ENCODE results near the genes TNFSF14 and MCOLN1.

- PRO-cap, result no peak
These were observed 8.3 kb upstream of the SLC25A41 start for GRCh38 chr19:6441754-6442396.

- PRO-cap, result no peak
These were observed 767 bp upstream of the SLC25A23 start for GRCh38 chr19:6460065-6461053.

GRCh38 chr19:6467324-6468151 lies 3.5 kb downstream of the CRB3 start:
- PRO-cap, result no peak

GRCh38 chr19:6654459-6654812 lies 15.5 kb downstream of the TNFSF14 start:
- PRO-cap, result no peak

GRCh38 chr19:6669950-6670534 lies at the start of gene TNFSF14:
TSS of gene TNFSF14 (minus strand) at chr19:6670160.
- PRO-cap, result no peak

GRCh38 chr19:6681921-6682536 lies 12.1 kb upstream of the TNFSF14 start:
- PRO-cap, result no peak

GRCh38 chr19:6721460-6722226 lies 1.2 kb upstream of the C3 start:
- PRO-cap, result no peak

GRCh38 chr19:6766451-6766869 lies 775 bp downstream of the SH2D3A start:
- PRO-cap, result no peak

DNA sequence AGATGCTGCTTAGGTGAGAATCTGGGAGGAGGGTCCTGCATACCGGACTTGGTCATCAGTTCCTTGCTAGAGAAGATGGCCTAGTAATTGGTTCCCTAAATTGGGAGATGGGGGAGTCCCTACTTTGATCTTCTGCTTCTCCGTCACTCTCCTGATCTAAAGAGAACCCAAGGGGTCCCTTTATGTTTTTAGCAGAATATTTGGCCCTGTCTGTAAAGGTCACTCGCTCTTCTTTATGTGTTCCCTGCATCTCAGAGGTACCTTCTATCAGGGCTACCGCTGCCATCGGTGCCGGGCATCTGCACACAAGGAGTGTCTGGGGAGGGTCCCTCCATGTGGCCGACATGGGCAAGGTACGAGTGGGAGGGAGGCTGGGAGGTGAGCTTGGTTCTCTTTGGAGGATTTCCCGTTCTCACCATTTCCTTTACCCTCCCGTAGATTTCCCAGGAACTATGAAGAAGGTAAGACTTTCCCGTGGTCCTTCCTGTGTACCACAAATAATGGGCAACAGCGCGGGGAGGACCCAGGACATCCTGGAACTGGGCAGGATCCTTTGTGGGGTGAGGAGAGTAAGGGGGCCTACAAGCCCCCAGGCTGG lies 54.0 kb upstream of the ADGRE1 start:
- PRO-cap, result no peak

DNA sequence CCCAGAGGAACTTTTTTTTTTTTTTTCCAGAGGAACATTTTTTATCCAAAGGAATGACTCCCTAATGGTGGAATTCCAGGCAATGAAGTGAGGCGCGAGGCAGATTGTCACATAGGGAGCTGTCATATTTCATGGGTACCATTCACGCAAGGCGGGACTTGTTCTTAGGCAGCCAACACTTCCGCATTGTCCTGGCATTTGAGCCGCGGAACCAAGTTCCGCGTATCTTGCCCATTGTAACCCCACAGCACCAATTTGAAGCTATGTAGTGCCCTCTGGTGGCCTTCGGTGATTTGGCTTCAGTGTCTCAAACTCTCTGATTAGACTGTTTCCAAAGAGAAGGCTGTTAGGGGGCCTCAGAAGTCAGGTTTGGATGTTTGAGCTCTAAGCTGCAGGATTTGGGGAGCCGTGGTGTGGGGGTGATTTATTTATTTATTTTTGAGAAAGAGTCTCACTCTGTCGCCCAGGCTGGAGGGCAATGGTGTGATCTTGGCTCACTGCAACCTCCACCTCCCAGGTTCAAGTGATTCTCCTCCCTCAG lies 23.8 kb upstream of the ADGRE1 start:
- PRO-cap, result no peak

GRCh38 chr19:7082739-7083486 lies 13.4 kb downstream of the ZNF557 start:
- PRO-cap, result no peak

DNA sequence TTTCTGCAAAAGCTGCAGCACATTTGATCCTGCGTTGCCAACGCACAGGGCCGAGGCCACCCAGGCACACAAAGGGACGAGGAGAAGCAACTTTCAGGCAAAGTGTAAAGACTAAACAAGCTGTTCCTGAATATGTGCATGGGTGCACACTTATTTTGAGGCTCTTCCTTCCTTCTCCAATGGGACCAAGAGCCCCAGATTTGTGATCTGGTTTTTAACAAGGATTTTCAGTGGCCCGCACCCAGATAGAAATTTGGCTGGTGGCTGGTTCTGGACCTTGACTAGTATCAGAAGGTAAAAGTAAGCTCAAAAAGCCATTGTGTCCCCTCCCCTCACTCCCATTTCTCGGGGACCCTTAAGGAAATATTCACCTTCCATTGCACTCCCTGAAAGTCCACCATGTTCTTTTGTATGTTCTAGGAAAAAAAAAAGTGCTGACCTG lies 43.0 kb downstream of the ZNF557 start:
- PRO-cap, result no peak

- PRO-cap, result no peak
These were observed 45.0 kb downstream of the ZNF557 start for GRCh38 chr19:7114486-7114873.

DNA sequence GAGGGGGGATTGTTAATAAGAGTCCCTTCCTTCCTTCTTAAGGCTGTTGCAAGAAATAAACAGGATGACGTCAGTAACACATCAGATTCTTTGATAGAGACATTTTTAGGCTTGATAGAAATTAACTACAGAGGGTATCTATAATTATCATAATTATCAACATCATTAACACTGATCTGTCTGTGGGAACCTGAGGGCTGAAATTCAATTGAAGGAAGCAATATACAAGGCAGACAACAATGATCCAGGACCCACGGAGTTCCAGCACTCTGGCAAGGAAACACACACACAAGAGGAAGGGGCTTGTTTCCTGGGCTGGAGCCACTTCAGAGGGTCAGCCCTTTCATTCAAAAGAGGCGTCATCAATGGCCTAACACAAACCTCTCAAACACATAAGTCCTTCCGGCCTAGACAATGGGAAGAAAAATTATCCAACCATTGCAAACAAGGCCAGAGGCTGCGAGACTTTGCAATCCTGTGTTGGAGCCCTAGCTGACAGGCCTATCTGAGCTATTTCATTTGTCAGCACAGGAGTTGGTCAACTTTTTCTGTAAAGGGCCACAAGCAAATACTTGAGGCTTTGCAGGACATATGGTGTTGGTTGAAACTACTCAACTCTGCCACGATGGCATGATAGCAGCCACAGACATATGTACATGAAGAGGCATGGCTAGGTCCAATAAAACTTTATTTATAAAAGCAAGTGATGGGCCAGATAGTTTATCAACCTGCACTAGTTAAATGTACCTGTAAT lies 105.1 kb downstream of the INSR start:
- PRO-cap, result no peak

GRCh38 chr19:7522097-7522878 lies at the start of gene MCOLN1:
TSS of gene MCOLN1 (plus strand) at chr19:7522624.
- PRO-cap, result unidirectional peak, plus-strand start at chr19:7522679

- PRO-cap, result no peak
These were observed 5.3 kb downstream of the MCOLN1 start for GRCh38 chr19:7527394-7528510.

DNA sequence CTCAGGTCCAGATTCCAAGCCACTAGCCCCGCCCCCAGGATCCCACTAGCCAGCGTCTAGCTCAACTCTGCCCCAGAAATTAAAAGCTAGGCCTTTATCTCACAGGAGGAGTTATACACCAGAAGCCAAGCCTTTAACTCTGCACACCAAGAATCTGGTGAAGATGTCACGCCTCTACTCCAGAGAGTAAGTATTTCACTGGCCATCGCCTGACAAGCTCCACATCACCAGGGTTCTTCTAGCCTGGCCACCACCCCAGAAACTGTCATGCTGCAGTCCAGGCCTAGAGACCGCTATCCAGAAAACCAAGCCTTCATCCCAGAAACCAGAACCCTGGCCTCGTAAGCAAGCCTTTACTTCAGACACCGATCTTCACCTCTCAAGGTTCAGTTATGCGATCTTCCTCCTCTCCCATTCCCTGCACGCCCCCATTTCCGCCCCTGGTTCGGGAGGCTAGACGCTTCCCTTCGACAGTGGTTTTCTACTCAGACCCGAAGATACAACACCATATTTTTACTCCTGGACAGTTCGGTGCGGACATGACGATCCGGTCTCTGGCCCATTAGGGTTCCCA lies 471 bp downstream of the XAB2 start:
- PRO-cap, result no peak

DNA sequence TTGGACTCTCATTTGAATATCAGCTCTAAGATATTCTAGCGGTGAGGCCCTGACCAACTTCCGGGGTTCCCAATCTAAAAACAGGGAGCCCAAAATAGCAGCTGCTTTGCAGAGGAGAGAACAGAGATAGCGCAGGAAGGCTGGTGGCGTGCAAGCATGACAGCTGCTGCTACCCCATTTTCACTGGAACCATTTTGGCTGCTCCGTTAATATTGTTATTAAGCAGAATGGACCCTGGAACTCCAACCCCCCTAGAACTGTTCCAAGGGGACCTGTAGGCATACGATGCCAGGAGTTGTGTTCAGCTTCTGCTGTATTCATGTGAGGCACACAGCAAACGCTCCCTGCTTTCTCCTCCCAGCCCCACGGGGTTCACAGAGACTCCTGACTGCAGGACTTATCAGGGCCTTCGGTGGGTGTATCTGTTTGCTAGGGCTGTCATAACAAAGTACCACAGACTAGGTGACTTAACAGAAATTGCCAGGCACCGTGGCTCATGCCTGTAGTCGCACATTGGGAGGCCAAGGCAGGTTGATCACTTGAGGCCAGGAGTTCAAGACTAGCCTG lies 11.5 kb downstream of the STXBP2 start:
- PRO-cap, result no peak

GRCh38 chr19:7674342-7674915 lies 2.5 kb upstream of the MCEMP1 start:
- PRO-cap, result no peak

GRCh38 chr19:7705620-7706167 lies 3.8 kb upstream of the FCER2 start:
- PRO-cap, result no peak

All from ascending aorta (tissue), 1 donor.